ENCODE results near the genes KCNK17, KIF6 and NFYA.

GRCh38 chr6:38443512-38444566 lies 195.9 kb downstream of the BTBD9 start:
- PRO-cap = no peak

GRCh38 chr6:38542806-38543516 lies 96.8 kb downstream of the BTBD9 start:
- PRO-cap = no peak

DNA sequence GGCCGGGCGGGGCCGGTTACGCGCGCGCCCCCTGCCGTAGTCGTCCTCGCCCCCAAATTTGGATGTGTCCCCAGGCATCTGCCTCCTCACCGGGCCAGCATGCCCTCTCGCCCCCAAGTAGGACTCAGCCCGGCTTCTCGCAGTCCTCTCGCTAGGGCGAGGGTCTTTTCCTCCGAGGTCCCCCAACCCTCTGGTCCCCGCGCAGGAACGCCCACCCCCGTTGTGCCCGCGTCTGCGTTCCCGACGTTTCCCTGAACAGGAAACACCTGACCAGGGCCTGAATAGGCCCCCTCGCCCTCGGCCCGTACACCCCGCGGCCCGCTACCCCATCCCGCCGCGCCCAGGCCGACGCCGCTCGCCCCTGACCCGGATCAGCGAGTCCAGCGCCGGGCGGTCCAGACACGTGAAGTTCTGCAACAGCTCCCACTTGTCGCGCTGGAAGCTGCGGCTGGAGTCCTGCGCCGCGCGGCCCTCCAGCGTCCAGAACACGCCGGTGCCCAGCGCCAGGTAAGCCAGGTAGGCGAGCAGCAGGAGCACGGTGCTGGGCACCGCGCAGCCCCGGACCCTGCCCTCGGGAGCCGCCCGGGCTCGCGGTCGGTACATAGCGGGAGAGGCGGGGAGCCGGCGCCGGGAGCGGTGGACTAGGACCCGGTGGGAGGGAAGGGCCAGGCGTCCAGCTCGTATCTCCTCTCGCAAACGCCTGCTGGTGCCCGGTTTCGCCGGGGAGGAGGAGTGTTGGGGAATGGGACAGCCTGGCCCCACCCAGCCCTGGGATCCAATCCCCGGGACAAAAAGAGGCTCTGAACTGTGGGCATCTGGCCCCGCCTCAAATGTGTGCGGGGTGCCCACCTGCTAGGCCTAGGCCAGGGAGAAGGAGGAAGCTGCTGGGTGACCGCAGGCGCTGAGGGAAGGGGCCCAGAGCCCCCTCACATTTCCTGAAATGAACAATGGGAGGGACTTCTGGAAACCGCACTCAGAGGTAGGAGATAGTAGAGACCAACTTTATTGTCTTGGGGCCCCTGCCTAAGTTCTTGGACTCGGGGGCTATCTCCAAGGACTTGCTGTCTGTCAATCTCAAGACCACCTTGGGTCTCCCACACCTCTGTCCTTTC lies at the start of gene KCNK17:
Gene KCNK17, minus strand, starts transcription at position 702 of the 1,112 bp plus-strand sequence.
- PRO-cap = no peak

DNA sequence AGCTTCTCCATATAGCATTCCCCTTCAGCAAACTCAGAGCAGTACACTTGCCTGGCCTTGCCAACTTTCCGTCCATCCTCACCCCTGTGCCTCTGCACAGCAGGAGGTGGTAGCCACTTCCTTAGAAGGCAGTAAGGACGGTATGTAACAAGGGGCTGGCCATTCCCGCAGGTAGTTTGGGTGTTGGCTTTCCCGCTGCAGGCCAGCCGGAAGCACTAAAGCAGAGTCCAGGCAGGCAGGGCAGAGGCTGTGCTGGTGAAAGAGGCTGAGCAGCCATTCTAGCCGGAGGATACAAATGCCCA lies 22.5 kb upstream of the KCNK16 start:
- PRO-cap = no peak

GRCh38 chr6:39430994-39431594 lies 108.6 kb upstream of the KCNK16 start:
- PRO-cap = no peak

GRCh38 chr6:39724661-39725980 lies at the start of gene KIF6:
TSS of gene KIF6 (minus strand) at chr6:39725408.
- PRO-cap = bidirectional peak, plus-strand start at chr6:39725544, minus-strand start at chr6:39725287

- PRO-cap = no peak
Measured at GRCh38 chr6:39961042-39961690, 26.9 kb upstream of the MOCS1 start.

DNA sequence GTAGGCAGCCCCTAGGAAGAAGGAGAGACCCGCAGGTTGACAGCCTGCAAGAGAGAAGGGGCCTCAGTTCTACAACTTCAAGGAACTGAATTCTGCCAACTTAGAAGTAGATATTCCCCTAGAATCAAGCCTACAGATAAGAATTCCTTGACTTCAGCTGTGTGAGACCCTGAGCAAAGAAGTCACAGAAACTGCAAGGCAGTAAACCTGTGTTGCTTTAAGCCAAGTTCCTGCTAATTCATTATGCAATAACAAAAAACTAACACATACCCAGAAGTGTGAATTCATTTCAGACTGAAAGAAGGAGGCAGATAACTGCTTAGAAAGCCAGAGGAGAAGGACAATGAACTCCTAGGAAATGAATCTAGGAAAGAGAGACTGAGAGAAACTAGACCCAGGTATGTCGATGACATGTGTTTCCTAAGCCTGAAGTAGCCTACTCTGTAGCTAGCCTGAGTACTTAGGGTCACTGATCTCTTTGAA lies 131.1 kb downstream of the LRFN2 start:
- PRO-cap = no peak

DNA sequence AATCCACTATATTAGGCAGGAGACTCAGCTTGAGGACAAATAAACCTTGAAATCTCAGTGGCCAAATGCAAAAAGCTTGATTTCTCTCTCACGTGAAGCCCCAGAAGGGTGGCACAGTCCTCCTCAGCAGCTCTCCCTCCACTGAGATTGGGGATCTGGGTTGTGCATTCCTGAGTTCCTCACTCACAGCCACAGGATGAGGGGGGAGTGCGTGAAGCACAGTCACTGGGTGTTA lies 192.1 kb upstream of the LRFN2 start:
- PRO-cap = no peak

GRCh38 chr6:41027421-41028304 lies 11.4 kb downstream of the UNC5CL start:
- PRO-cap = bidirectional peak, plus-strand start at chr6:41027608, minus-strand start at chr6:41027594; bidirectional peak, plus-strand start at chr6:41028258, minus-strand start at chr6:41027853

DNA sequence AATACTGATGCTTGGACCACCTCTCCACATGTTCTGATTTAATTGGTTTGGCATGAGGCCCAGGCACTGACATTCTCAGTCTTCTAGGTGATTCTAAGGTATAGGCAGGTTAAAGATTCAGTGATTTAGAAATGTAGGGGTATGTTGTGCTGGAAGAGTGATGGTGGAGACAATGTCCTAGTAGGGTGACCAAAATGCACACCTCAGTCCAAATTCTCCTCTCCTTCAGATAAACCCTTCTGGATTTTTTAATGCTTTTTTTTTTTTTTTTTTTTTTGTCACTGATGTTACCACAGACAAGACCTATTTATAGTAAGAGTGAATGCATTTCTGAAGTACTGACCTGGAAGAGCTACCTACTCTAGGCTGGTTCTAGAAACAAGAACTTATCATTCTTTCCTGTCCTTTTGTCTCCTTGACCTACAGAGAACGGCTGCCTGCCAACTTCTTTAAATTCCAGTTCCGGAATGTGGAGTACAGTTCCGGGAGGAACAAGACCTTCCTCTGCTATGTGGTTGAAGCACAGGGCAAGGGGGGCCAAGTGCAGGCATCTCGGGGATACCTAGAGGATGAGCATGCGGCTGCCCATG lies 8.0 kb downstream of the APOBEC2 start:
- PRO-cap = no peak

- PRO-cap = no peak
Measured at GRCh38 chr6:41066875-41067631, 5.1 kb downstream of the OARD1 start.

GRCh38 chr6:41072708-41073577 lies at the start of gene NFYA:
TSS of gene NFYA (plus strand) at chr6:41072974.
- PRO-cap = bidirectional peak, plus-strand start at chr6:41072969, minus-strand start at chr6:41072351; bidirectional peak, plus-strand start at chr6:41073514, minus-strand start at chr6:41073487

GRCh38 chr6:41083816-41084399 lies 11.1 kb downstream of the NFYA start:
- PRO-cap = no peak

GRCh38 chr6:41371953-41372814 lies 36.8 kb downstream of the NCR2 start:
- PRO-cap = no peak

DNA sequence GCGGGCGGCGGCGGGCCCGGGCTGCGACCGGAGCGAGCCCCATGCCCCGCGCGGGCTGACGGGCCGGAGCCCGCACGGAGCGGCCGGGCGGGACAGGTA lies 440 bp downstream of the FOXP4 start:
- PRO-cap = no peak

- PRO-cap = no peak
Measured at GRCh38 chr6:41591220-41592025, 45.2 kb downstream of the FOXP4 start.

GRCh38 chr6:41713504-41714186 lies 21.8 kb downstream of the TFEB start:
- PRO-cap = no peak

- PRO-cap = unidirectional peak, minus-strand start at chr6:41736222
Measured at GRCh38 chr6:41736076-41736452, 656 bp upstream of the TFEB start.

DNA sequence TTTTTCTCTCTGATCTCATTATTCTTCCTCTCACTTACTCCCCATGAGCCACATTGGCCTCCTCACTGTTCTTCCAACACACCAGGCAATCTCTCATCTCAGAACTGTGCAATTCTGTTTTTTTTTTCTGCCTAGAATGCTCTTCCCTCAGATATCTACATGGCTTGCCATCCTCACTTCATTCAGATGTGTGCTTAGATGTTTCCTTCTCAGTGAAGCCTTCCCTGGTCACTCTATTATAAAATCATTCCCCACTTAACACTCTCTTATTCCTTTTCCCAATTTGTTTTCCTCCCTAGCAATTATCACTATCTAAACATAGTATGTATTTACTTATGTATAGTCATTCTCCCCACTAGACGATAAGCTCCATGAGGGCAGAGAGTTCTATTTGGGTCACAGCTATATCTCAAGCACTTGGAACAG lies 36.6 kb downstream of the USP49 start:
- PRO-cap = no peak

Data from H9 (cell line).